ENCODE measurements around the gene C3.

DNA sequence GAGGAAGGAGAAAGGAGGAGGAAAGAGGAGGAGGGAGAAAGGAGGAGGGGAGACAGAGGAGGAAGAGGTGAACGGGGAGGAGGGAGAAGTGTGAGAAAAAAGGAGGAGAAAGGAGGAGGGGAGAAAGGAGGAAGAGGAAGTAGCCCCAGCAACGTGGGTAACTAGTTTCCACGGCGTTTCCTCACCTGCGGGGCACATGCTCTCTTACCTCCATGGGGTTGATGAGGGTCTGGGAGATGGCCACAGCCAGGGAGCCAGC, 4.1 kb downstream of the SLC25A41 start:
- PRO-cap, result no peak

- PRO-cap, result no peak
These were observed 3.6 kb downstream of the SLC25A41 start for GRCh38 chr19:6429775-6430481.

DNA sequence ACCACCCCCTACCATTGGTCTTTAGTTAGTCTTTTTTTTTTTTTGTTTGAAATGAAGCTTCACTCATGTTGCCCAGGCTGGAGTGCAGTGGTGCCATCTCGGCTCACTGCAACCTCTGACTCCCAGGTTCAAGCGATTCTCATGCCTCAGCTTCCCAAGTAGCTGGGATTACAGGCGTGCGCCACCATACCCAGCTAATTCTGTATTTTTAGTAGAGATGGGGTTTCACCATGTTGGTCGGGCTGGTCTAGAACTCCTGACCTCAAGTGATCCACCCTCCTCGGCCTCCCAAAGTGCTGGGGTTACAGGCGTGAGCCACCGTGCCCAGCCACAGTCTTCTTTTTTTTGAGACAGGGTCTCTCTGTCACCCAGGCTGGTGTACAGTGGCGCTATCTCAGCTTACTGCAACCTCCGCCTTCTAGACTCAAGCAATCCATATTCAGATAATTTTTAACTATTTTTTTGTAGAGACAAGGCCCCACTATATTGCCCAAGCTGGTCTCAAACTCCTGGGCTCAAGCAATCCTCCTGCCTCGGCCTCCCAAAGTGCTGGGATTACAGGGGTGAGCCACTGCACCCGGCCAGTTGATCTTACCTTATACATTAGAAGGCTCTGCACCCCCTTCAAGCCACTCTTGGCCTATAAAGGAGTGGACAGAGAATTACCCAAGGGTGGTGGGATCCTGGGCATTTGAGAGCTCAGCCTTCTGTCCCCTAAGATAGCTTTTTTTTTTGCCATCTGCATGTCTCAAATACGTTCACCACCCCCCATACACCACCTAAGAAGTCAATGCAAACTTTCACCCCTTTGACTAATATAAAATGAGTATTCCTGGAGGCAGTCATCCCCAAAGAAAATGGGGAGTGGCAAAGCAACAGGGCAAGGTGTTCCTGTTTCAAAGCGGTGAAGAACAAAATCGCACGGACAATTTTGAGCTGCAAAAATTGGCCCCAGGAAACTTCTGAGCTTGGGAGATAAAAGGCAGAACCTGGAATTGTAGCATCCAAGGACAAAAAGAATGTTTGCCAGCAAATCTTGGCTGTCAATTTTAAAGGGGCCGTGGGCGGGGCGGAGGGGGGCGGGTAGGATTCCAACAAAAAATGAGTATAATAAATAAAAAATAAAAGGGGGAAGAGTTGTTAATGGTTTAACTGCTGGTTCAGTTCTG, 5.3 kb downstream of the CRB3 start:
- PRO-cap, result no peak

GRCh38 chr19:6600746-6600945, 9.7 kb upstream of the CD70 start:
- PRO-cap, result no peak

DNA sequence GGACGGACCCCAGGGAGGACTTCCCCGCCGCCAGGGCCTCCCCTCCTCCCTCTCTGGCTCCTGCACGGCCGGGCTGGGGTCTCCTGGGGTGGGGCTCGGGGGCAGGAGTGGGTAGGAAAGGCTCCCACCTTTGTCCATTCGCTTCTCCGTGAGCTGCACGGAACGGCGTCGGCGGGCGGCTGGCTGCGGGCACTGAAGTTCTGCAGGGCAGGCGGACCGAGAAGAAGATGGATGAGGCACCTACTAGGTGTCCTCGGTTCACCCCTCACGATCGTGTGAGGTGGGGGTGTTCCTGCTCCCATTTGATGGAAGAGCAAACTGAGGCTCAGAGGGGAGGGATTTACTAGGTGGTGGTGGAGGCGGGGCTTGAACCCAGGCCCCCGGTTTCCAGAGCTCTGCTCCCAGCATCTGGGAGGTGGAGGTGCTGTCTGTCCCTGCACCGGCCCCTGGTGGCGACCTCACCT, 13.1 kb downstream of the C3 start:
- PRO-cap, result no peak

DNA sequence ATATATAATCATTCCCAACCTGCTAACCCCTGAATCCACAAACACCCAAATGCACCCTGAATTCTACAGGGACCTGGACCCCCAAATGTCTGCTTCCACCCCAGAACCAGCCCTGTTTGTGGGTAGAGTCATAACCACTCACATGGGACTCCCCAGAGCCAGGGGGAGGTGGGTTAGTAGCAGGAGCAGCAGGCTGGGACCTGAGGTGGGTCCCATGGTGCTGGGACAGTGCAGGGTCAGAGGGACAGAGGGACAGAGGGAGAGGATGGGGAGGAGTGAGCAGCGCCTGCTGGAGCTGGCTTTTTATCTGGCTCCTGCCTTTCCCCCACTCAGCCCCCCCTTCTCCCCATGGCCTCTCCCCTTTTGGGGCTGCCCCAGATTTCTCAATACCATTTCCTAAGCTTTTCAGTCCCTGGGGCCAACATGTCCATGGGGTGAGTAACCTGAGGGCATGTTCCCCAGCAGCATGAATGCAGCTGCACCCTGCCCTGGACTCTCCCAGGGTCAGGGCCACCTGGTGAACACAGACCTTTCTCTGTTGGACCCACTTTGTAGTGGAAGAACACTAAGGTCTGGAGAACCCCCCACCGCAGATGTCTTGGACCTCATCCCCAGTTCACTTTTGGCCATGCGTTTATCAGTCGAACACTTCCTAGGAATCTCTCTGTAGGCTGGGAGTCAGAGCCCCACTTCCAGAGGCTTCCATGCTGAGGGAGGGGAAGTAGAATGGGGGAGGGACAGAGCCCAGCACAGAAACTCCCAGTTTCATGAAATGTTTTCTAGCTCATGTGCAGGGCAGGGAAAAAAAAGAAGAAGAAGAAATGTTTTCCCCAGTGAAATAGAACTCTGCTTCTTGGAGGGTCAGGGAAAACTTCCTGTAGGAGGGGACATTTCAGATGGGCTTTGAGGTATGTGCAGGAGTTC, at the start of gene C3:
Gene C3 (minus strand): TSS at position 277 of the 924 bp plus-strand sequence.
- PRO-cap, result no peak

- PRO-cap, result no peak
These were observed 3.0 kb downstream of the GPR108 start for GRCh38 chr19:6734300-6734764.

DNA sequence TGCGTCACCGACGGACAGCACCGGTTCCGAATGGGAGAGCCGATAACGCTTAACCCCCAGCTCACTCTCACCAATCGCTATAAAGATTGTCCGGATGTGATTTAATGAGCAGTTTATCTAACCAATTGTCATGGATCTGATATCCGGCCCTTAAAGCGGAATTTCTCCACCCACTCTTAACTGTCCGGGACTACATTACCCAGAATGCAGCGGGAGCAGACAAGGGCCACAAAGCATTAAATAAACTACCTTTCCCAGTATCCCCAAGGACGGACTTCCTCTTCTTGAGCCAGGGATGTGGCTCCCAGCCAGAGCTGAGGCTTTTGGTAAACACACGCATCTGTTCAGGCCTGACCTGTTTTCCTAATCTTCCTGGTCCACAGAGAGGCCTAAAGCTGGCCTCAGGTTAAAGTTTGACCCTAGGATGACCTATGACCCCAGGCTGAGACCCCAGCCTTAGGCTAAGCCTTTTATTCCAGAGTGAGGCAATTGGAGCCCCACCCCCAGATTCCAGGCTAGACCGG, 404 bp upstream of the GPR108 start:
- PRO-cap, result no peak

DNA sequence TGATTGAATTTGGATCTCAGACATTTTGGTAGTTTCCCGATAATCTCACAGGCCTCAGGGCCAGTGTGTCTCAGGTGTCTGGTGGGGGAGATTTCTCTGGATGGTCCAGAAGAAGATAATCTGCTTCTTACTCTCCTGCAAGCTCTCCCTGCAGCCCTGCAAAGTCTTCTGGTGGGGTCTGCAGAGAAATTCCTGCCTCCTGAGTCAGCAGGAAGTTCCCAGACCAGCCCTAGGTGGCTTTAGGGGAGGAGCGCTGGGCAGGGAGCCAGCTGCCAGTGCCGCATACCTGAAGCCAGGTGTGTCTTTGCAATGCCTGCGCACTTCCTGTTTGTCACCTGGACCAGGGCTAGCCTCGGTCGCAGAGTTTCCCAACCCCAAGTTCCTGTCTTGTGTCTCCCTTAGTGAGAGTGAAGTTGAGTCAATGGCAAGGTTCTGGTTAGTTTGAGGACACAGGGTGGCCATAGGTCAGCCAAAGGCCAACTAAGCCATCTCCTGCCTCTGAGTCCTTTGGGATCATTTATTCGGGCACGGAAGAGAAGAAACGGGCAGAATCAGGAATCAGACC, 1.3 kb downstream of the SH2D3A start:
- PRO-cap, result no peak

DNA sequence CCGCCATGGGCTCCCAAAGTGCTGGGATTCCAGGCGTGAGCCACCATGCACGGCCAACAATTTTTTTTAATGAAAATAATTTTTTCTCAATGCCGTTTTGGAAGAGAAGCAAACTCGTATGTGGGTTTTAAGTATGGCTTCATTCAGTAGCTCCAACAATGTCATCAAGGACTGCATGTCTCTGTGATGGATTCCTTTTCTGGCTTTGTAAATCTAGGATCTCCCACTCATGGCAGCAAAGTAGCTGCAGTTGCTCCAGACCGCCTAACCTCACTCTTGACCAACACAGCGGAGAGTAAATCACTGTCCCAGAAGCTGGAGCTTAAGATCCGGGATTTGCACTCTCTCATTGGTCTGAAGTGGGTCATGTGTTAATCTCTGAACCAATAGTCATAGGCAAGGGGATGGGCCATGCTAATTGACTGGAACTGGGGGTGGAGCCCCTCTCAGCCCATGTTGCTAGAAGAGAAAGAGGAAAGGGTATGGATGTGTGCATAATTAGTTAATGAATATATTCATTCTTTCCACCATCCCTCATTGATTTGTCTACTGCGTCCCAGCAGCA, 33.9 kb downstream of the VAV1 start:
- PRO-cap, result no peak

GRCh38 chr19:6967804-6968049, 53.5 kb downstream of the MBD3L2B start:
- PRO-cap, result unidirectional peak, minus-strand start at chr19:6967904

- PRO-cap, result no peak
These were observed 66.7 kb downstream of the ZNF557 start for GRCh38 chr19:7136072-7136789.

DNA sequence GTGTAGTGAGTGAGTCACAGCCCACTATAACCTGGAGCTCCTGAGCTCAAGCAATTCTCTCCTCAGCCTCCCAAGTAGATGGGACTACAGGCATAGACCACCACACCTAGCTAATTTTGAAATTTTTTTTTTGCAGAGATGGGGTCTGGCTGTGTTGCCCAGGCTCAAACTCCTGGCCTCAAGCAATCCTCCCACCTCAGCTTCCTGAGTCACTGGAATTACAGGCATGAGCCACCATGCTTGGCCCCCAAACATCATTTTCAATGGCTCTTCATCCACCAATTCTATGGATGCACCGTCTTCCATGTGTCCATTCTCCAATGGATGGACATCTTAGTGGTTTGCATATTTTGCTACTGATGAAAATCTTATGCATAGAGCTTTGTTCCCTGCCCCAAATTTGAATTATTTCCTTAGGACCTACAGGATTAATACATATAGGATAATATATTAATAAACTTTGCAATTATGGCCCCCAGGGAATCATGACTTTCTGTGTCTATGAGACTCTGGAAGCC, 69.0 kb downstream of the ZNF557 start:
- PRO-cap, result no peak

DNA sequence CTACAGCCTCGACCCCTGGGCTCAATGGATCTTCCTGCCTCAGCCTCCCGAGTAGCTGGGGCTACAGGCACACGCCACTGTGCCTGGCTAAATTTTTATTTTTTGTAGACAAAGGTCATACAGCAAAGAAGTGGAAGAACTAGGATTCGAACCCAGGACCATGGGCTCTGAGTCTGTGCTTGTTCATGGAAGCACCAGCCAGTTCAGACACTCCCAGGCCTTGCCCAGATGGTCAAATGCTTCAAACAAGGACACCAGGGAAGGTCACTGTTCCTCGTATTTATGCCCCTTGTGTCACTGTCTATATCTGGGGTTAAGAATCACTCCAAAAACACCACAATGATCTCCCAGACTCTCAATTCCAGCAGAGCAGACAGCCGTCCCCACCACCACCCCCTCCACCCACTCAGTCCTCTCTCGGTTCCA, 79.2 kb downstream of the INSR start:
- PRO-cap, result no peak

- PRO-cap, result no peak
These were observed 38.7 kb downstream of the INSR start for GRCh38 chr19:7255497-7256011.

DNA sequence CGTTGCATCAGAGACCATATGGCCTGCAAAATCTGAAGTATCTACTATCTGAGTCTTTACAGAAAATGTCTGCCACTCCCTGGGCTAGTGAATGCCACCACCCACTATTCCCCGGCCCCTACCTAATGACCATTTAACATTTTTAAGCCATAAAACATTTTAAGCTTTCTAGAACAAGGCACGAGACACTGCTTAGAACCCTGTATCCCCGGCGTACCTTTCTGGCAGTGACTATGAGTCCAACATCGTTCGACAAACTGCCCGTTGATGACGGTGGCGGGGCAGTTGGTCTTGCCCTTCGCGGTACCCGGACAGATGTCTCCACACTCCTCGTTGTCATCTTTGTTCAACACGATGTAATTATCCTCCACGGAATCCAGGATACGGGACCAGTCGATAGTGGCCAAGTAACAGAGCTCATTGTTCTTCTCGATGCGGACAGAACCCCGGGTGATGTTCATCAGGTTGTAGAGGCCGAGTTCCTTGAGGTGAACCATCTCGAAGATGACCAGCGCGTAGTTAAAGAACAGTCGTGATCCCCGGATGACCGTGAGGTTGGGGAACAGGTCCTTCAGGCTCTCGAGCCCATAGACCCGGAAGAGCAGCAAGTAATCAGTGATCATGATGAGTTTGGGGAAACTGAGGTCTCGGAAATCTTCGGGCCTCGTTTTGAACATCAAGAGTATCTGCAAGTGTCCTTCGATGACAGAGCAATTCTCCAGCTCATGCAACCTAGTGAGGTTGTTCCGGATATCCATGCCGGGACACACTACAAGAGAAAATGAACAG, 26.9 kb downstream of the INSR start:
- PRO-cap, result no peak

GRCh38 chr19:7344732-7345469, 3.8 kb upstream of the ARHGEF18 start:
- PRO-cap, result no peak

DNA sequence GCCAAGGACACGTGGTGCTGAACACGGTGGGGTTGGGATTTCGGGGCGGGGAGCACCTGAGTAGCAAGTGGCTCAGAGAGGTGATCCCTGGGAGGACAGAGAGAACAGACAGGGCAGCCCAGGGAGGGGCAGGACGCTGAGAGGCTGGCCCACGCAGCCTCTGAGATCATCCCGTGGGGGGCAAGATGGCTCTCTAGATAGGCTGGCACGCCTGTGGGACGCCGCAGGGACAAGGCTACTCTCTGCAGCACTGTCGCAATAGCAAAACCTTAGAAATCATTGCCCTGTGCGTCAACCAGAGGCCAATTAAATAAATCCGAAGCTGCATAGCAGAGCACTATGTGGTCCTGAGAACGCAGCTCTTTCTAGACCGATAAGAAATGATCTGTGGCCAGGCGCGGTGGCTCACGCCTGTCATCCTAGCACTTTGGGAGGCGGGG, 5.1 kb downstream of the PEX11G start:
- PRO-cap, result no peak

GRCh38 chr19:7541068-7541671, 5.7 kb downstream of the PNPLA6 start:
- PRO-cap, result no peak

GRCh38 chr19:7619732-7620684, 9.3 kb downstream of the XAB2 start:
- PRO-cap, result no peak

Data from natural killer cell (primary cell).